ENCODE measurements around a stretch of chr10.

- PRO-cap = no peak
CAGE:
- cytosol, long polyA minus RNA = no peak
- cytosol, long polyA plus RNA = no peak
- long polyA plus RNA = no peak
- nucleus, long polyA minus RNA = no peak
- nucleus, long polyA plus RNA = no peak
These were observed 52.5 kb downstream of the PFKP start for GRCh38 chr10:3119696-3120323.

DNA sequence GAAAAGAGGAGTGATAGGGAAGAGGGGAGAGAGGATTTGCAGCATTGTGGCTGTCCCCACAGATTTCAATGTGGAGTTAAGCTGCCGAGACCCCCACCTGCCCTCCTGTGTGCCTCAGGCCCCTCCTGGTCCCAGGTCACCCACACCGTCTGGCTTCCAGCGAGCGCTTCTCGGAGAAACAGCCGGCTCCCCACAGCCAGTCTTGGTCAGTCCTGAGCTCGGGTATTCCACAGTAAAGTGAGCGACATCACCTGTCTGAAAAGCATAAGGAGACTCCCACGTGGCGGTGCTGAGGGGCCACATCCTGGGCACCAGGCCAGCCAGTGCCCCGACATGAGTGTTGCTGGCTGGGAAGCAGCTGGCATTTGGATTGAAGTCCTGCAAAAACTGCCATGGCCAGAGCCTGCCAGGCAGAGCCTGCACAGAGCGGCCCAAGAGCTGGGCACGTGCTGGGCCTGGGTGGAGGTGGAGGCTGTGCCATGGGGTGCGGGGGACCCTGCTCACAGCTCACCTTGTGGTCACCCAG, 49.1 kb downstream of the PITRM1 start:
- PRO-cap = no peak
CAGE:
- cytosol, long polyA minus RNA = no peak
- cytosol, long polyA plus RNA = no peak
- long polyA plus RNA = no peak
- nucleus, long polyA minus RNA = no peak
- nucleus, long polyA plus RNA = no peak

GRCh38 chr10:3398929-3399573, 226.5 kb upstream of the PITRM1 start:
- PRO-cap = bidirectional peak, plus-strand start at chr10:3399373, minus-strand start at chr10:3399237
CAGE:
- cytosol, long polyA minus RNA = no peak
- cytosol, long polyA plus RNA = no peak
- long polyA plus RNA = start-site peak on the minus strand at chr10:3399231-3399256, 7 and 5 reads in 2 replicates
- nucleus, long polyA minus RNA = start-site peak on the minus strand at chr10:3399169-3399177, 8 reads; start-site peak on the minus strand at chr10:3399233-3399286, 21 reads
- nucleus, long polyA plus RNA = no peak

DNA sequence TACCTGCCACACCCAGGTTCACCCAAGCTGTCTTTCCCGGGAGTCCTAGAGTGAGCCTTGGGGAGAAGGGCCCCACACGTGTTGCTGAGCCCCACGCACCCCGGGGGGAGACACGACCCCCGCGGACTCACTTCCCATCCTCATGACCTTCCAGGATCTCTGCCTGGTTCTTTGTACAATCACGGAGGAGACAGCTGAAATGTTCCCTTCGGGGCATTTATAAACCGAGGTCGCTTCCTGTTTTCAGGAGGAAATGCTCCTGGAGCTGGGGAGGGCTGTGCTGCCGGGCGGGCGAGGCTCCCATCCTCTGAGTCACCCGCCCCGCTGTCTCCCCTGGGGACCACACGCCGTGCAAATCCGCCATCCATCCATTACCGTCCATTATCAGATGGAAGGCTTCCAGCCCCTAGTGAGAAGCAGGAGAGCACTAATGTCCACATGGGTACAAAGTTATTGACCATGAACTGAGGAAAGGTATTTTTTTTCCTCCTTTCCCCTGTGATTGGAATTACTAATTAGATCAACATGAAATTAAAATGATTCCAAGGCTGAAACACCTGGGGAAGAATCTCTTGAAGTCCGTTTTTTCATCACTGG, 251.9 kb upstream of the PITRM1 start:
- PRO-cap = unidirectional peak, minus-strand start at position 192 of the sequence
CAGE:
- cytosol, long polyA minus RNA = no peak
- cytosol, long polyA plus RNA = no peak
- long polyA plus RNA = no peak
- nucleus, long polyA minus RNA = no peak
- nucleus, long polyA plus RNA = no peak

GRCh38 chr10:3484222-3484560, 300.8 kb downstream of the KLF6 start:
- PRO-cap = no peak
CAGE:
- cytosol, long polyA minus RNA = no peak
- cytosol, long polyA plus RNA = no peak
- long polyA plus RNA = no peak
- nucleus, long polyA minus RNA = no peak
- nucleus, long polyA plus RNA = no peak

DNA sequence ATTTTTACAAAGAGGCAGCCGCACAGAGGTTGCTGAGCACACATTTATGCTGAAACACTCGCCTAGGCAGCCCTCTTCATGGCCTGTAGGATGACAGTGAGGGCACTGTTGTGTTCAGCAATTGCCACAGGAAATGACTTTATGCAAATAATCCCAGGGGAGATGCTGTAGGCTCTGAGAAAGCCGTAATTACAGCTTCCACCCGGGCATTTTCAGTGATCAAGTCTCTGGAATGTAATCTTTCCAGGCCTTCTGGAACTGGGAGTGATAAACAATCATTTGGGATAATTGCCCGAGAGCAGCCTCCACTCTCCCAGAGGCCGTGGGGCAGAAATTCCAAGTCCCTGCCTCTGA, 300.5 kb downstream of the KLF6 start:
- PRO-cap = no peak
CAGE:
- cytosol, long polyA minus RNA = no peak
- cytosol, long polyA plus RNA = no peak
- long polyA plus RNA = no peak
- nucleus, long polyA minus RNA = no peak
- nucleus, long polyA plus RNA = no peak

DNA sequence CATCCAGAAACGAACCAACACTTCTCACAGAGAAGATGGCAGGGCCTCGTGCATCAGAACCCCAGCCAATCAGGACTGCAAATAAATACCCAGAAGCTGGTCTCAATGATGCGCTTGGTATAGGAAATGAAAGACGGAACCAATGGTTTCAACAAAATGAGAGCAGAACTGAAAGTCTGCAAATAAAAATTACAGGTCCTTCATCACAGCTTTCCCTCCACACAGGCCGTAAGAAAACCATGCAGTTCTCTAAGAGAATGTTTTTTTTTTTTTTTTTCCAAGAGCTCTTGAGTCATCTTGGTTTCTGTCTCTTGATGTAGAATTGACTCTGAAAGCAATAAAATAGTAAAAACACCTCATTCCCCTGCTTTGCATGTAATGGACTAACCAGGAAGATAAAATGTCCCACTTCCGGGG, 23.8 kb downstream of the KLF6 start:
- PRO-cap = no peak
CAGE:
- cytosol, long polyA minus RNA = no peak
- cytosol, long polyA plus RNA = no peak
- long polyA plus RNA = no peak
- nucleus, long polyA minus RNA = no peak
- nucleus, long polyA plus RNA = no peak

- PRO-cap = no peak
CAGE:
- cytosol, long polyA minus RNA = no peak
- cytosol, long polyA plus RNA = no peak
- long polyA plus RNA = no peak
- nucleus, long polyA minus RNA = no peak
- nucleus, long polyA plus RNA = no peak
These were observed 20.2 kb downstream of the KLF6 start for GRCh38 chr10:3764521-3765520.

GRCh38 chr10:3773961-3774637, 10.9 kb downstream of the KLF6 start:
- PRO-cap = no peak
CAGE:
- cytosol, long polyA minus RNA = no peak
- cytosol, long polyA plus RNA = no peak
- long polyA plus RNA = no peak
- nucleus, long polyA minus RNA = no peak
- nucleus, long polyA plus RNA = no peak

DNA sequence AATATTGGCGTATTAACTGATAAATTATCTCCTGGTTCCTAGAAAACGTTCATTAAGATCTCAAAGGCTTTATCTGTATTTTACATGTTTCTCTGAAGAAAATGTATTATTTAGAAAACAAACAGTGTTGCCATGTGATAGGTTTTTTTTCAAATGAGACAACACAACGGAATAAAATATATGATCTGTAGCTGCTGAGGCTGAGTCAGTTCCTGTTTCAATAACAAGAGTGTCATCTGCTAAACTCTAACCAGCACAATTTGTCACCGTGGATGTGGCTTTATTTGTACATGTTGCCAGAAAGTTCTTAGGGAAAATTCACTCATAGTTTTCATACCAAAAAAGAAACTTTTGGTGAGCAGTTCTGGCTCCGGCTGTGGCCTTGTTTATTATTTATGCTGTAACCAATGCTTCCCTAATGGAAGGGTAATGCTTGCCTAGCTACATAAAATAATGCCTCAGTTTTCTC, 20.2 kb upstream of the KLF6 start:
- PRO-cap = bidirectional peak, plus-strand start at position 334 of the sequence, minus-strand start at position 257 of the sequence
CAGE:
- cytosol, long polyA minus RNA = no peak
- cytosol, long polyA plus RNA = no peak
- long polyA plus RNA = no peak
- nucleus, long polyA minus RNA = start-site peak on the plus strand centred at position 296 of the sequence, 88 bp wide, 47 reads
- nucleus, long polyA plus RNA = no peak

DNA sequence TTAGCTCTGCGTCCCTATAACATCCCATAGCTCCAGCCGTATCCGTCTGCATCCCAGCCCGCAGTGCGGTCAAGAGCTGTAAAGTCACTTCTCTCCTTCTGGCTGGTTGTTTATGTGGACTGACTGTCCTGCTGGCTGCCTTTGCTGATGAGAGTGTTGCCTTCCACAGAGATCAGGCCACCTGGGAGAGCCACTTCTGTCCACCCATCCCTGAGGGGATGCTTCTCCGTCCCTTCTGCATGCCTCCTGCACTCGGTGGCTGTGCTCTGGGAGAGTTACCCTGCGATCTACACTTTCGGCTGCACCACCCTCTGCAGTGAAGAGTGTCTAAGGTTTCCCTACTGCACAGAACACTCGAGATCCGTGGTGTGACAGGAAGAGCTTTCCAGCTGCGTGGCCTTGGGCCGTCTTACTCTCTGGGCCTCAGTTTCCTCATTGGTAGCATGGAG, 22.5 kb upstream of the KLF6 start:
- PRO-cap = no peak
CAGE:
- cytosol, long polyA minus RNA = no peak
- cytosol, long polyA plus RNA = no peak
- long polyA plus RNA = no peak
- nucleus, long polyA minus RNA = no peak
- nucleus, long polyA plus RNA = no peak

DNA sequence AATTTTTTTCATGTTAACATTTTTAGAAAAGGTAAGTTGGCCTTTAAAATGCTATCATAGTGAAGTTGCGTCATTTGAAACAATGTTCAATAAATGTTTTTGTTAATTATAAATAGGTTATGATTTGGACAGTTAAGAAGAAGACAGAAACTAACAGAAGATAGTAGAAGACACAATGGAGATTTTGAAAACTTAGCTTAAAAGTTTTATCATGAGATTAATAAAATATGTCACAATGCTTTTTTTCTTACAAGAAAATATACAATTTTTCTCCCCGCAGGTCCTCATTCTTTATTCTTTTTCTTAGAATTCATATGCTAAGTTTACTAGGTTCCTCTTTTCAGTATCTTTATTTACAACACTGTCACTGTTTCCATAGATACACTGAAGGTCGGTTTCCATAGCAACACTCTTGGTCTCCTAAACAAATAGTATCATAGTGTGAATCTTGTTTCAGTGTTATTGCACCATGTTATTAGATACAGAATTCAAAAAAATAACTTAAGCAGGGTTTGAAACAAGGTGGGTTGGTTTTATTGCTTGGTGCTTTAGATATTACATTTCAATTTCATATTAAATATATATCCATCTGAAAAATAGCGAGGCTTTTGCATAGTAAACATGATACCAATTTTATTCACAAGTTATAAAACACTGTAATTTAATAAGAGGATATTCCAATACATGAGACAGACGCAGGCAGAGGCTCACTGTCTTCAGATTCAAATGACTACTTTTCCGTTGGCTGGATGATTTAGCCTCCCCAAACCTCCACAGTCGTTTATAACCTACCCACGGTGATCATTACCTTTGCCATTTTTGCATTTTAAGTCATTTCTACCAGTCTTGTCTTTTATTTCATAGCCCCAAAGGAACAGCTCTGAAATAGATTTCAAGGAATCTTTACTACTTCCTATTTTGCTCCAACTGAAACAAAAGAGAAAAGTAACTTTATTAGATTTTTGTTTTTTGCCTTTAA, 88.8 kb upstream of the KLF6 start:
- PRO-cap = no peak
CAGE:
- cytosol, long polyA minus RNA = no peak
- cytosol, long polyA plus RNA = no peak
- long polyA plus RNA = no peak
- nucleus, long polyA minus RNA = no peak
- nucleus, long polyA plus RNA = no peak

- PRO-cap = no peak
CAGE:
- cytosol, long polyA minus RNA = no peak
- cytosol, long polyA plus RNA = no peak
- long polyA plus RNA = no peak
- nucleus, long polyA minus RNA = no peak
- nucleus, long polyA plus RNA = no peak
These were observed 92.2 kb upstream of the KLF6 start for GRCh38 chr10:3877106-3877760.

DNA sequence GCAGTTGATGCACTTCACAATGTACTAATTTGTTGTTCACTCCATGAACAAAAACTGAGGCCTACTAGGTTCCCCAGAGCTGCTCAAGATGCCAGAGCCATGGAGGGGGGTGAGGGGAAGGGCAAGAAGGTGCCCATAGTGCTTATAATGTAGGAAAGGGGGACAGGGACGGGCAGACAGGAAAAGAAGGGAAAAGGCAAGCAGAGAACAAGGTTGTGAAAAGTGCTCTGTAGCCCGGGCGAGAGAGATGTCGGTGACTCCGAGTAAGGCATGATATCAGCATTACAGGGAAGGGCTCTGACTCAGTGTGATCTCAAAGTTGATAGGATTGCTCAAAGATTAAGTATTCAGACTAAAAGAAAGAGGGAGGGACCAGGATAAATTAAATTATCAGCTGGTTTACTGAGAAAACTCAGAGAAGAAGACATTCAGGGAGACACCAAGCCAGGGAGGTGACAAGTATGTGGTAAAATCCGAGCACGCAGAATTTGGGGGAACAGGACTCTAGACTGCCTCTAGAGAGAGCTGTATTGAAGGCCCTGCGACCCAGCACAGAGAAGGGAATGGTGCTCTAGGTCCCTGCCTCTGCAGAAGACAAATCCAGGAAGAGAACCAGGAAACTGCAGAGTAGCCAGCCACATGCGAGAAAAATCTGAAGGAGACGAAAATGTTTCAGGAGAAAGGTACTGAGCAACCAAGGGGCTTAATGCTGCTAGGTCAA, 157.7 kb upstream of the KLF6 start:
- PRO-cap = no peak
CAGE:
- cytosol, long polyA minus RNA = no peak
- cytosol, long polyA plus RNA = no peak
- long polyA plus RNA = no peak
- nucleus, long polyA minus RNA = no peak
- nucleus, long polyA plus RNA = no peak

DNA sequence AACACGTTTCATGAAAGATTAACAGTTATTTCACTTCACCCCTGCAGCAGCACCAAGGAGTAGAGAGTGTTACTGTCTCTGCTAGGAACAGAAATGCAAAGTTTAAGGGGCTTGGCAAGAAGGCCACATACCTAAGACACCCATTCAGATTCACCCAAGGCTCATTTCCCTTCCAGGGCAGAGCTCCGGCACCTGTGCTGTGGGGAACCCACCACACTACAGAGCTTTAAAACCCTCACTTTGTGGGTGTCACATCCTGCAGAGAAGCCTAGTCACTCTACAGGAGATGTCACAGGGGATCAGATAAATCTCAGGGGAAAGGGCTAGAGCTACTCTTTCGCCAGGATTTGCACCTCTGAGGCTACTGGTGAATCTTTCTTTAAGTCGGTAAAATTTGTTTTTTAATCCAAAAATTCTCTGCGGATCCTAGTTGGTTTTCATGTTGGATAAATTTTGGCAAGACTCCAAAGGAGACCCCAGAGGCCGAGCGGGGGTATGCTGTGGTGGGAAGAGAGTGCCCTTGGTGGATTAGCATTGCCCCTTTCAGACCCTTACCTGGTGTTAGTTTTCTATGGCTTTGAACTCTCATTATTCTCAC, 176.2 kb upstream of the KLF6 start:
- PRO-cap = no peak
CAGE:
- cytosol, long polyA minus RNA = no peak
- cytosol, long polyA plus RNA = no peak
- long polyA plus RNA = no peak
- nucleus, long polyA minus RNA = no peak
- nucleus, long polyA plus RNA = no peak

GRCh38 chr10:4043829-4044304, 258.9 kb upstream of the KLF6 start:
- PRO-cap = unidirectional peak, minus-strand start at chr10:4043988
CAGE:
- cytosol, long polyA minus RNA = no peak
- cytosol, long polyA plus RNA = no peak
- long polyA plus RNA = no peak
- nucleus, long polyA minus RNA = no peak
- nucleus, long polyA plus RNA = no peak

GRCh38 chr10:4243379-4244122, 458.5 kb upstream of the KLF6 start:
- PRO-cap = unidirectional peak, minus-strand start at chr10:4243784
CAGE:
- cytosol, long polyA minus RNA = no peak
- cytosol, long polyA plus RNA = no peak
- long polyA plus RNA = start-site peak on the minus strand at chr10:4243747-4243787, 13 and 28 reads in 2 replicates
- nucleus, long polyA minus RNA = start-site peak on the minus strand at chr10:4243665-4243771, 228 reads; start-site peak on the plus strand at chr10:4243940-4244033, 7 reads
- nucleus, long polyA plus RNA = start-site peak on the minus strand at chr10:4243731-4243807, 41 and 71 reads in 2 replicates

GRCh38 chr10:4270243-4270678, 485.3 kb upstream of the KLF6 start:
- PRO-cap = unidirectional peak, minus-strand start at chr10:4270298
CAGE:
- cytosol, long polyA minus RNA = no peak
- cytosol, long polyA plus RNA = no peak
- long polyA plus RNA = no peak
- nucleus, long polyA minus RNA = no peak
- nucleus, long polyA plus RNA = no peak

GRCh38 chr10:4623509-4623811, 202.5 kb upstream of the AKR1E2 start:
- PRO-cap = no peak
CAGE:
- cytosol, long polyA minus RNA = no peak
- cytosol, long polyA plus RNA = no peak
- long polyA plus RNA = no peak
- nucleus, long polyA minus RNA = no peak
- nucleus, long polyA plus RNA = no peak

DNA sequence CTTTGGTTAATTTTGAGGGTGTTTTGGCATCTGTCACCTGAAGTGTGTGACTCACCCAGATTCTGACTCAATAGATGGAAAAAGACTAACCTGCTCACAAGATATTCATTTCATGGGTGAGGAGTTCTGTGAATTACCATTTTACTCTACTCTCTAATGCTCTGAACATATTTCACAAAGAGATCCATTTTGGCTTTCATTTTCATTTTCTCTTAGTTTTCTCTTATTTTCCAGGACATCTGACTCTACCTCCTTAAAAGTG, 174.3 kb upstream of the AKR1E2 start:
- PRO-cap = no peak
CAGE:
- cytosol, long polyA minus RNA = no peak
- cytosol, long polyA plus RNA = no peak
- long polyA plus RNA = no peak
- nucleus, long polyA minus RNA = no peak
- nucleus, long polyA plus RNA = no peak